ENCODE results near the gene RTL8B.

DNA sequence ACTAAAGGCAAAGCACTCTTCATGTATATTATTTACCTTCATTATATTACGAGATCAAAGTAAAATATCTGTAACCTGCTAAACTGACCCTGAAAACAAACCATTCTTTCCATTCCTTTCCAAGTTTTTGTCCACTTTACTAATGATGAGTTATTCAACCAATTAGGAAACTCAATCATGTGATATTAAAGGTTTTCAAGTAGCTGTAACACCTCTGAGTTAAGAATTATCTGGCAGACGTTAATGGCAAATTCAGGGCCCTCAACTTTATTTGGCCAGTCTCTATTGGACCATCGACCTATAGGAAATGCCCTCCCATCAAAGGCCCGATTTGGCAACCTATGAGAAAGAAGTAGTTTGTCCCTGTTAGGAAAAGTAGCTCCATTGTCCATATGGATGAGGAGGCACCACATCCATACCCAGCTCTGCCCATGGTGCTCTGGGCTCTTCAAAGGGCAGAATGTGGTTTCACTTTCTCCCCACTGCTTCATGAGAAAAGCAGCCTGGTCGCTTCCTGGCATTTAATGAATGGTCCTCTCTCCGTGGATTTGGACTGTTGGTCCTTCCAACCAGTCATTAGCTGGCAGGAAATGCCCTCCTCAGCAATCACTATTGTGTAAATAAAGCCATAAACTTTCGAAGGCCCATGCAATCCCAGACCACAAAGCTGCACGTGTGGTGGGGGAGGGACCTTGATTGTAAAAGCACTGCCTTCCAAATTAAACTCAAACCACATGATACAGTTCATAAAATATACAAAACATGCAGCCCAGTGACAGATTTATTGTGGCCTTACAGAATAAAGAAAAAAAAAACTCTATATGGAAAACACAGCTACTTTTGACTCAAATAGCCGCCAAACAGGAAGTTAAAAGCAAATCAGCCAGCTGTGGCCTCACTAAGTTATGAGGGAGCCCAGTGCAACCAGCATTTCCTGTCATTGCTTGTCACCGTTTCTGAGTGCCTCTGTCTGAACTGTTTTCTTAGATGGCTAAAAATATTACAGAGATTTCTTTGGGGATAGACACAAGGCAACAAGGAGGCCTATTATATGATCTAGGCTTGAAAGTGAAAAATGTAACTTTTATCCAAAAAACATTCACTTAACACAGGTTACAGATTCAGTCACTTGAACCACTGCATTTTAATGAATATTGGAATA is 8.2 kb downstream of the MBNL3 start:
- RRBS, result no CpG with 5 or more reads among the region's 10 CpGs

DNA sequence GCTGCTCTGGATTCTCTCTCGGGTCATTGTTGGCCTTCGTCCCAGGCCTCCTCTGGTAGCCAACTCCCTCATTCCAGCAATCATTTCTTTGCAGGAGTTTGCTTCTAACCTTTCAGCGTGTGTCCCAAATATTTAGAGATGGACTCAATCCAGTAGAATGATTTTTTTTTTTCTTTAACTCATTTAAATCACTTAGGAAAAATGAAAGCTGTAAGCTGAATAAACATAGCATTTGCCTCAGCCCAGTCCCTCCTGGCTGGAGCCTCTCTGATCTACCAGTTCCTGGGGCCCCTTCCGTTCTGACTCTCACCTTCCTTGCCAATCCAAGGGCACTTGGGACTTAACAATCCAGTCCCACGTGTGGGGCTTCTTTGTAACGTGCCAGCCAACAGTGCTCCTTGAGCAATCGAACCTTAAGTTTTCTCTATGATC is 80.3 kb upstream of the GPC4 start:
- RRBS, result no CpG with 5 or more reads among the region's 7 CpGs

- RRBS, result 4% methylated on average over 3 of the region's 6 CpGs
Measured at GRCh38 chrX:134460944-134461190, 902 bp downstream of the HPRT1 start.

DNA sequence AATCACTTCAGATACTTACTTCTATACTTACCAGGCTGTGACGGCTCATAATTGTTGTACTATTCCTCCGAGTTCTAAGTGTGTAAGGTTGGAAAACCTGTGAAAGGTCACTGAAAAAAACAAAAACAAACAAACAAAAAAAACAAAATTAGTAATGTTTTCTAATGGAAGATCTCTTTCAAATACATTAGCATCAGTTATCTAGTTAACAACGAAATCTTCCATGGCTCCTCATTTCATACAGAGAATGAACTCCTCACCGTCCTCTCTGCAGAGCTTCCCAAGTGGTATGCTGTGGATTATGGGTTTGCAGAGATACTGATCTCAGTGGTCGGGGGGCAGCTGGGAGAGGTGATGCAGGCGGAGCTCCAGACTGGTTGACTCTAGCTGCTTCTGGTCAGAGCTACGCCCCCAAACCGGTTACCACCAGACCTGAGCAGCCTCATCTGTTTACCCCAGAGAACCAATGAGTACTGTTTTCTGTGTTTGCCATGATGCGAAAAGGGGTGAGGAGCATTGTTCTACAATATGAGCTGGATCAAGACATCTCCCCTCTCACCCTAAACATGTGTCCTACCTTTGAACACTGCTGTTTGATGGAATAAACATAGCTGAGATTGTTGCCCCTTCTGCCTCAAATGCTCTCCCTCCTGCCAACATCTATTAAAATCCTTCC is 3.1 kb downstream of the PABIR2 start:
- RRBS, result no CpG with 5 or more reads among the region's 9 CpGs

GRCh38 chrX:135022420-135023114 is at the start of gene RTL8B:
Gene RTL8B, minus strand, starts transcription at chrX:135022542.
- RRBS, result 3% methylated on average over 14 of the region's 25 CpGs

DNA sequence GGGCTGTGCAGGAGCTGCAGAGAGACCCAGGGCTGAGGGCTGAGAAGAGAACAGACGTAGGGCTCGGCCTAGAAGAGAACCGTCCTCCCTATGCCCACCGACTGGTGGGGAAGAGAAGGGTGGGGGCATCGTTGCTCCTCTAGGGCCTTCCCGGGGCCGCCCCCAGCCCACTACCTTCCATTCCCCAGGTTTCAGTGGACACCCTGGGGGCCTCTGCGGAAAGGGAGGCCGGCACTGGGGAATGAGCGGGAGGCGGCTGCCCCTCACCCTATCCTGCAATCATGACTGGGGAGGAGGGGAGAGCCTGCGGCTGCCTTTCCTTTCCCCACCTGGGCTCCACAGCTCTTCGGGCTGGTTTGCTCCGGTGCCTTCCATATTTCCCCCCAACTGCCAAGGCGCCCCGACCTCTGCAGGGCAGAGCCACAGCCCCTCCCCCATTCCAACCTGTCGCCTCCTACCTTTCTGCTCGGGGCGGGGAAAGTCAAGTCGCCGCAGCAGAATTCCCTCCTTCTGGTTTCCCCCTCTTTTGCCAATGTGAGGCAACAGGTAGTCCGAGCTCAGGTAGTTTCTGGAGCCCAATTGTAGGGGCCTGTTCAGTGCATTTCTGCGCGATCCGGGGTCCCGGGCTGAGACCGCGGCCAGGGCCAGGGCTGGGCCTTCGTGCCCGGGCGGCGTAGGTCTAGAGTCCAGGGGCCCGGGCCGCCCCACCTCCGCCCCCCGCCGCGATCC is 773 bp downstream of the SMIM10L2B start:
- RRBS, result 2% methylated on average over 13 of the region's 38 CpGs

DNA sequence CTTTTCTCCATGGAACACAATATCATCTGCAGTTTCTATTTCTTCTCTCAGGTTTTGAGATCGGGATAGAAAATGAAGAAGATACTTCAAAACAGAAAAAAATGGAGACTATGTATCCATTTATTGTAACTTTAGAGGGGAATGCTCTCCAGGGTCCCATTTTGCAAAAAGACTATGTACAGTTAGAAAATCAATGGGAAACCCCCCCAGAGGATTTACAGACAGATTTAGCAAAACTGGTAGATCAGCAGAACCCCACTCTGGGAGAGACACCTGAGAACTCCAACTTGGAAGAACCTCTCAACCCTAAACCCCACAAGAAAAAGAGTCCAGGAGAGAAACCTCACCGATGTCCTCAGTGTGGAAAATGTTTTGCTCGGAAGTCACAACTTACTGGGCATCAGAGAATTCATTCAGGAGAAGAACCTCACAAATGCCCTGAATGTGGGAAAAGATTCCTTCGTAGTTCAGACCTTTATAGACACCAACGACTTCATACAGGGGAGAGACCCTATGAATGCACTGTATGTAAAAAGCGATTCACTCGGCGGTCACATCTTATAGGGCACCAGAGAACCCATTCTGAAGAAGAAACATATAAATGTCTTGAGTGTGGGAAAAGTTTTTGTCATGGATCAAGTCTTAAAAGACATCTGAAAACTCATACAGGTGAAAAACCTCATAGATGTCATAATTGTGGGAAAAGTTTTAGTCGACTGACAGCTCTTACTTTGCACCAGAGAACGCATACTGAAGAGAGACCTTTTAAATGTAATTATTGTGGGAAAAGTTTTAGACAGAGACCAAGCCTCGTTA is 15.8 kb downstream of the ZNF449 start:
- RRBS, result no CpG with 5 or more reads among the region's 11 CpGs

DNA sequence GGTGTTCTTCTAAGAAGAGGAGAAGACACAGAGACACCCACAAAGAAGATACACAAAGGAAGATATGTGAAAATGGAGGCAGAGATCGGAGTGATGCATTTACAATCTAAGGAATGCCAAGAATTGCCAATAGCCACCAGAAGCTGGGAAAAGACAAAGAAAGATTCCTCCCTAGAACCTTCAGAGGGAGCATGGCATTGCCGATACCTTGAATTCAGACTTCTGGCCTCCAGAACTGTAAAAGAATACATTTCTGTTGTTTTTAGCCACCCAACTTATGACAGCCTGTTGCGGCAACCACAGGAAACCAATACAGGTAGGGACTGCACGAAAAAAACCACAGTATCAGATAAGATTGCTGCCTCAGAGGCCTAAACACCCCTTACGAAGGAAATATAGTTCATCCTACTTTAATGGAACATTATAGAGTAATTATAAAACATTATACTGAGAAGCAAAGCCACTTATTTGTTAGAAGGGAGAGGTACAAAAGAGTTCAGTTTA is 37.6 kb upstream of the SMIM10L2A start:
- RRBS, result no CpG with 5 or more reads among the region's 5 CpGs

DNA sequence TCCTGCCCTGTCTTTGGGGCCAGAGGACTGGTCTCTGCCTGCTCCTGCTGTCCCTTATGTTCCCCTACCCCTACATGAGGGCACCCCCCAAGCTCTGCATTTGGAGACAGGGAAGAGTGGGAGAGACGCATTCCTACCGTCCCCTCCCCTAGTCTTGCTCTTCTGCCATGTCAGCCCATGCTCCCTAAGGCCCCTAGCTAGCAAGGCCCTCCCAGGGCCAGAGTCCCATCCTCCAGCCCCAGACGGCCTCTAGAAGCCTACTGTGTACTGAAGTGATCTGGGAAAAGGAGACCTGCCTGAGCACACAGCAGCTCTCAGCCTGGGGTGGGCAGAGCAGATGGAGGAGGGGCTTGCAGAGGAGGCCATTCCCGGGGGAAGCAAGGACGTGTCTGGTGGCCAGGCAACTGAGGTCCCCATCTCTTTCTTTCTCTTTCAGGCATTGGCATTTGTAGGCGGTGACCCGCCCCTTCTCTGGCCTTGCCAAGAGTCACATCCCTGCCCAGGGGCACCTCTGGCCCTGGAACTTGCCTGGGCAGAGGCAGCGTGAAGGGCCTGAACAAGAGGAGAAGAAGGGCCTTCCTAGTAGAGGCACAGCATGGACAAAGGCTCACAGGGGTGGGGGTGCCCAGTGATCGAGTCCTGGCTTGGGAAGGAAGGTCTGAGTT is 1.6 kb downstream of the SMIM10L2A start:
- RRBS, result no CpG with 5 or more reads among the region's 9 CpGs

GRCh38 chrX:136045469-136046227 is 60.4 kb downstream of the SLC9A6 start:
- RRBS, result no CpG with 5 or more reads among the region's 7 CpGs

DNA sequence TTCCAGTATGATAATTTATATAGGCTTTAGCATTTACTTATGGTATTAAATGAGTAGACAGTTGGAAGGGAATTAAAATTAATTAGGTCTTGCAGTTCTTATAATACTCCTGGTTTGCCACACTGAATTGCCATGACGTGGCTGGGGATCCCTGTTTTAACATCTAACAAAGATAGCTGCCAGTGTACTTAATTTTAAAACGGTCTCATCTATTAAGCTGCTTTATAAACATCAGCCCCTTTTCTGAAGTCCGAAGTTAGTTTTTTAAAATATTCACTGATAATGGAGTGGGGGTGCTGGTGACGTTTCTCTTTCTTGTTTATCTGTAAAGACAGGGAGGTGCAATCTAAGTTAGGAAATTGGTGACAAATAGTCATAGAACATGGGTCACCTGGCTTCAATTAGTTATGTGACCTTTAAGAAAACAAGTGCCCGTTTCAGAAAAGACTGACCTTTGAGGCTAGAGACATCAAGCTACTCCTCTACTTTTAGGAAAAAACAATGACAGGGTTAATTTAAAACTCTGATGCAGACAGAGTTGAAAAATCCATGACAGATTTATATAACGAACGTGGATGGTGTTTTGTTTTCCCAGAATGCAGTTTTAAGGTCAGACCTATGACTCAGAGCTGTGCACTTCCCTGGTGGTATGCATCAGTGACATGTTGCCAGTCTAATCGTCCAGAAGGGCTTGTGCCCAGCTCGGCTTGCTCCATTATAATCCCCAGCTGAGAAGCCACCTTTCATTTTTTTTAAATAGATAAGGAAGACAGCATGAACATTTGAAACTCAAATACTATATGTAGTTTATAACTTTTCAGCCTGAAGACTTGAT is 11.4 kb upstream of the FHL1 start:
- RRBS, result no CpG with 5 or more reads among the region's 9 CpGs

- RRBS, result no CpG with 5 or more reads among the region's 18 CpGs
Measured at GRCh38 chrX:136205711-136206712, 9.2 kb downstream of the FHL1 start.

DNA sequence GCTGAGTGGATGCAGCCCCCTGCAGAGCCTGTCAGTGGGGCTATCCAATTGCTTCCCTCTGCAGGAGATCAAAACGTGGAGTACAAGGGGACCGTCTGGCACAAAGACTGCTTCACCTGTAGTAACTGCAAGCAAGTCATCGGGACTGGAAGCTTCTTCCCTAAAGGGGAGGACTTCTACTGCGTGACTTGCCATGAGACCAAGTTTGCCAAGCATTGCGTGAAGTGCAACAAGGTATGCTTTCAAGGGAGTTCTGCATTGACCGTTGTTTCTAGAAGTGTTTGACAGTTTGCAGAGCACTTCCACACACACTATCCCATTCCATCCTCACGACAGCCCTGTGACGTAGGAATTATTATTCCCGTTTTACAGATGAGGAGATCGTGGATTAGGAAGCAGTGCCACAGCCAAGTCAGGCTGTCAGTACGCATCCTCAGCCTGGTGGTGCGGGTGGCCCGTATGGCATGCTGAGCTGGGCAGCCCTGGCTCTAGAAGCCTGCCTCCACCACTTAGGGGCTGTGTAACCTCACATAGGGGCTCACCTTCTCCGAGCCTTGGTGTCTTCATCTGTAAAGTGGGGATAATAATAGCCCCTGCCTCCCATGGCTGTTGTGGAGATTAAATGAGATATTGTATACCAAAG is 11.0 kb downstream of the FHL1 start:
- RRBS, result no CpG with 5 or more reads among the region's 14 CpGs

DNA sequence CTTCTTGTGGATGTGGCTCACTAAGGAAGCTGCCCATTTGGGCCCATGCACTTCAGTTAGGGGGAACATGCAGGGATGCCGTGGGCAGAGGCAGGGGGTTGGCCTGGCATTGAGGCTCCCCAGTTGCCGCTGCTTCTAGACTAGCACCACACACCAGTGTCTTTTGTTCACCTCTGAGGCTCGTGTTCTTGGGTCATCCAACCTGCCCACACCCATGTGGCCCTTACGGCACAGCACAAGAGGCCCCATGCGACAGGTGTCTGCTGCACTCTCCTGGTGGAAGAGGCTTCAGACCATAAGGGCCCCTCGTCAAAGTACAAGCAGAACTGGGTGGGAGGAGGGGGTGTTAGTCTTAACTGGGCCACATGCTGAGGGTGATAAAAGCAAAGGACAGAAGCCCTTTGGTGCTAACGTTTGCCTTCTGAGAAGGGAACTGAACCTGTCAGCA is 15.0 kb downstream of the FHL1 start:
- RRBS, result no CpG with 5 or more reads among the region's 7 CpGs

- RRBS, result no CpG with 5 or more reads among the region's 5 CpGs
Measured at GRCh38 chrX:136259331-136260064, 8.3 kb upstream of the MAP7D3 start.

GRCh38 chrX:136496310-136496682 is 1.1 kb upstream of the HTATSF1 start:
- RRBS, result no CpG with 5 or more reads among the region's 10 CpGs

DNA sequence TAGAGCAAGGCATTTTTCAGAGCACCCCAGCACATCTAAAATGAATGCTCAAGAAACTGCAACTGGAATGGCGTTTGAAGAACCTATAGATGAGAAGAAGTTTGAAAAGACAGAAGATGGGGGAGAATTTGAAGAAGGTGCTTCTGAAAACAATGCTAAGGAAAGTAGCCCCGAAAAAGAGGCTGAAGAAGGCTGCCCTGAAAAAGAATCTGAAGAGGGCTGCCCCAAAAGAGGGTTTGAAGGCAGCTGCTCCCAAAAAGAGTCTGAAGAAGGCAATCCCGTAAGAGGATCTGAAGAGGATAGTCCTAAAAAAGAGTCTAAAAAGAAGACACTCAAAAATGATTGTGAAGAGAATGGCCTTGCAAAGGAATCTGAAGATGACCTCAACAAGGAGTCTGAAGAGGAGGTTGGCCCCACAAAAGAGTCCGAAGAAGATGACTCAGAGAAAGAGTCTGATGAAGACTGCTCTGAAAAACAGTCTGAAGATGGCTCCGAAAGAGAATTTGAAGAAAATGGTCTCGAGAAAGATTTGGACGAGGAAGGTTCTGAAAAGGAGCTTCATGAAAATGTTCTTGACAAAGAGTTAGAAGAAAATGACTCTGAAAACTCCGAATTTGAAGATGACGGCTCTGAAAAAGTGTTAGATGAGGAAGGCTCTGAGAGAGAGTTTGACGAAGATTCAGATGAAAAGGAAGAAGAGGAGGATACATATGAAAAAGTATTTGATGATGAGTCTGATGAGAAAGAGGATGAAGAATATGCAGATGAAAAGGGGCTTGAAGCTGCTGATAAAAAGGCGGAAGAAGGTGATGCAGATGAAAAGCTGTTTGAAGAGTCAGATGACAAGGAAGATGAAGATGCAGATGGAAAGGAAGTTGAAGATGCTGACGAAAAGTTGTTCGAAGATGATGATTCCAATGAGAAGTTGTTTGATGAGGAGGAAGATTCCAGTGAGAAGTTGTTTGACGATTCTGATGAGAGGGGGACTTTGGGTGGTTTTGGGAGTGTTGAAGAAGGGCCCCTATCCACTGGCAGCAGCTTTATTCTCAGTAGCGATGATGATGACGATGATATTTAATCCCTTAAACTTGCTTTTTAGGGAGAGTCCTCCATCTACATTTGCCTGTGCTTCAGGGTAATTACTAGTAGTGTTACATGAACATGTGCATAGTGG is 13.9 kb downstream of the HTATSF1 start:
- RRBS, result no CpG with 5 or more reads among the region's 16 CpGs

DNA sequence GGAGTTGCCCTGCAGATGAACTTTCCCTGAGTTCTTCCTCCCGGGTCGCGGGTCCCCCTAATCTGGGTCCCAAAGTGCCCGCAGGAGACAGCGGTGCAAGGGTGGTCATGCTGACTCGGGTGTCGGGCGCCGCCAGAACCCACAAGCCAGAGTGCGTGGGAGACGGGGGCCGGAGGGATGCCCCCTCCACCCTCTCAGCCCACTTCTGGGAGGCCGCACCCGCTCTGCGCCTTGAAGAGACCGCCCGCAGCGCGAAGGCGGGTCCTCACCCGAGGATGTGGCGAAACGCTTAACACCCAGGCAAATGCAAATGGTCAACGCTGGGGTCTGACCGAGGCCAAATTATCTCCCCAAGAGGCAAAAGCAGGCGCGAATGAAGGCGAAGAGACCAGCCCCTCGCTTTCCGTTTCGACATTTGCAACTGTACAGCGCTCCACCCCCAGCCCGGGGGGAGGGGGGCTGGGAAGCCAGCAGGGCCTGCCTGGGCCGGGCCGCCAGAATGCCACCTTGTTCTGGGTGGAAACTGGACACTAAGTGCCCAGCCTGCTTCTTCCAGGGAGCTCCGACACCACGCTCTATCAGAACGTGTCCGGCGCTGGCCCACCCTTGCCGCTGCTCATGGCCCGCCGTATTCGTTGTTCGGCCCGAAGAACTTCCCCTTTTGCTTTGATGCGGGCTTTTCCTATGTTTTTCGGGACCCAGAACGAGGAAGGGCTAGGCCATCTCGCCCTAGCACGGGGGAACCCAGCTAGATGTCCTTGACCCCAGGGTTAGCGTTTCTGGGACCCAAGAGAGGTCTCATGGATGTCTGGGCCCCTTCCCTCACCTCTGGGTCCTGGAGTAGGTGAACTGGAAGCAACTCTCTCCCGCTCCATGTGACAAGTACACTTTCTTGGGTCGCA is 137.6 kb upstream of the ZIC3 start:
- RRBS, result 8% methylated on average over 7 of the region's 54 CpGs

- RRBS, result no CpG with 5 or more reads among the region's 3 CpGs
Measured at GRCh38 chrX:139213169-139213819, 317.2 kb upstream of the F9 start.

DNA sequence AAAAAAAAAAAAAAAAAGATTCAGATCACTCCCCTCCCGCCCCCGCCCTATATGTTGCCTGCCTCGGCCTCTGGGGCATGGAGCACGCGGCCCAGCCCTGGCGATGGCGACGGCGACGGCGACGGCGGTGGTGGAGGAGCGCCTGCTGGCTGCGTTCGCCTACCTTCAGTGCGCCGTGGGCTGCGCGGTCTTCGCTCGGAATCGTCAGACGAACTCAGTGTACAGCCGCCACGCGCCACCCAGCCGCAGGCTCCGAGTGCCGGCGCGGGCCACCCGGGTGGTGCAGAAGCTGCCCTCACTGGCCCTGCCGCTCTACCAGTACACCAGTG is 83.8 kb upstream of the F9 start:
- RRBS, result no CpG with 5 or more reads among the region's 34 CpGs